ENCODE measurements around the genes LRRC7, FPGT, MSH4 and PIGK.

- PRO-cap, 4 experiments, result no peak in any of the 4 experiments
- RAMPAGE, long total RNA, 4 experiments, result no peak in any of the 4 experiments
These were observed at the start of gene LRRC7 for GRCh38 chr1:69567692-69568391. Gene LRRC7, plus strand, starts transcription at chr1:69567922.

DNA sequence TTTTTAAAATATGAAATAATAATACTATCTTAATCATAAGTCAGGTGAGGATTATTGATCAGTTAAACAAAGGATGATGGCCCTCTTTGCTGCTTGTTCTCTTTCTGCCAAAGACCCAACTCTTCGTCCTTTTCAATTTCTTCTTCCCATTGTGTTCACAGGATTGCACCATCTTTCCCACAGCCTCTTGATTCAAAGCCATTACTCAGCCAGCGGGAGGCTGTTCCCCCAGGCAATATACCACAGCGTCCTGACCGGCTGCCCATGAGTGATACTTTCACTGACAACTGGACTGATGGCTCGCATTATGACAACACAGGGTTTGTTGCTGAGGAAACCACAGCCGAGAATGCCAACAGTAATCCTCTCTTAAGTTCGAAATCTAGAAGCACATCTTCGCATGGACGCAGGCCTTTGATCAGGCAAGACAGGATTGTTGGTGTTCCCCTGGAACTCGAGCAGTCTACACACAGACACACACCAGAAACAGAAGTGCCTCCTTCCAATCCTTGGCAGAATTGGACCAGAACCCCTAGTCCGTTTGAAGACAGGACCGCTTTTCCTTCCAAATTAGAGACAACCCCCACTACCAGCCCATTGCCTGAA lies 167.3 kb downstream of the LRRC40 start:
- PRO-cap, 4 experiments, result no peak in any of the 4 experiments
- RAMPAGE, long total RNA, 4 experiments, result no peak in any of the 4 experiments

DNA sequence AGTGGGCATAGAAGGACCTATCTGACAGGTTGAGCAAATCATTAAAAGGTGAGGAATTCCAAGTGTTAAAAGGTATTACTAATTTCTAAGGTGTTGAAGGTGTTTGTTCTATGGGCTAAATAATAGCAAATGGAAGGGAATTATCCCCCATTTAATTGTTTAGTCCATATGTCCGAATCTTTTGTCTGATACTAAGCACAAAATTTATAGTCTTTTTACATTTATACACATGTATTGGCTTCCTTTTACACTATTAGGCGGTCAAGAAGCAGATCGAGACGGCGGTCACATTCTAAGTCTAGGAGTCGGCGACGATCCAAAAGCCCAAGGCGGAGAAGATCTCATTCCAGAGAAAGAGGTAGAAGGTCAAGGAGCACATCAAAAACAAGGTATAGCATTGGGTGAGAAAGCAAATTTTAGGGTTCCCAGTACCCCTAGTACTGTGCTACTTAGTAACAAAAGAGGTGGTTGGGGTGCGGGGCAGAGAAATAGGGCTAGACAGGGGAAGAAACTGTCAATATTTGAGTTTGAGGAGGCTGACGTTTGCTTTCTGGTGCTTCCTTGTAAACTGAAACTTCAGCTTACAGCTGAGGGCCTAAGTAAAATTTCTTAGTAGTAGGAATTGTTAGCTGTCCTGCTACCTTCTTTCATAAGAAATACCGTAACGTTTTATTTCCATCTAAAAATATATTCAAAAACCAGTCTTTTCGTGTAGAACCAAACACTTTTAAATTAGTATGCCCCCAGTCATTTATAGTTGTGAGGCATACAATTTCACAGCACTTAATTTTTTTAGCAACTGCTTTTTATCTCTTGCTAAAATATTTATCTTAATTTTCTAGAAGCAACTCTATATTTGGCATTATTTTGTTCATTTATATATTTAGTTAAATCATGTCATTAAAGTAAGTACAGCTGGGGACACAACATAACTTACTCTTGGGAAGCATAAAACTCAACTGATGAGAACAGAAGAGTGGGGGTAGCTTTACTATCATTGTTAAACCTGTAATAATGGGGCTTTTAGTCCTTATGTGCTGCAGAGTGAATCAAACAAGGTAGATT lies 23.6 kb downstream of the SRSF11 start:
- PRO-cap, 4 experiments, result no peak in any of the 4 experiments
- RAMPAGE, long total RNA, 4 experiments, result no peak in any of the 4 experiments

DNA sequence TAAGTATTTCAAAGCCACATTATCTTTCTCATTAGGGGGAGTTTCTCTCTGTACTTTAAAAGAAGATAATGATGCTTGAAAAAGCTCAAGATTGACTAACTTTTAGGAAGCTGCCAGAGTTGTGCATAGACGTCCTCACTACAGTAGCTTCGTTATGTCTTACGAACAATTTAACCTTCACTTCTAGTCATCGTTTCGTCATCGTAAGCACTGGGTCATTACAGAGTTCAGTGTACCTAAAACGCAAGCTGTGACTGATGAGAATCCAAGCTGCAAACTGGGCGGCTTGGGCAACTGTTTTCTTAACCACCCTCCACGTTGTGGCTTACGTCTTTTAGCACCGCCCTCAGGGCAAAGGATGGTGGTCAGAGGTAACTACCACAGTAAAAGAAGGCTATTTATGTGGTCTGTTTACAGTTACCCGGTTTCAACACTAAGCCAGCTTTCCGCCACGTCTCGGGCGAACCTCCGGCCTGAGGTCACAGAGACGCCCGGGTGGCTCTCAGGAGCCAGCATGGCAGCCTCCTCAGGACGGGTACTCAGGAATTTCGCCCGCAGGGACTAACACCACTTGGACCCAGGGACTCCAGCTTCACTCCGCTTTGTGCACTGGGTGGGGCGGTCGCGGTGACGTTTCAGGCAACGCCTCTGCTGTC lies 447 bp upstream of the CTH start:
- PRO-cap, 4 experiments, result peak in 4 of 4 experiments; most common plus-strand start position 354 of the sequence (in 3); most common minus-strand start position 279 of the sequence (in 4)
- RAMPAGE, long total RNA, 4 experiments, result no peak in any of the 4 experiments

- PRO-cap, 4 experiments, result peak in 4 of 4 experiments; most common plus-strand start chr1:74198244 (in 2); most common minus-strand start chr1:74198061 (in 1)
- RAMPAGE, long total RNA, 4 experiments, result start-site peak on the plus strand in 4 of 4 experiments, at chr1:74198242-74198318 at its widest, 103 to 355 reads per replicate; start-site peak on the minus strand in 4 of 4 experiments, at chr1:74198150-74198196 at its widest, 17 to 44 reads per replicate
These were observed at the start of gene FPGT for GRCh38 chr1:74197695-74198816. Gene FPGT, plus strand, starts transcription at chr1:74198242.

DNA sequence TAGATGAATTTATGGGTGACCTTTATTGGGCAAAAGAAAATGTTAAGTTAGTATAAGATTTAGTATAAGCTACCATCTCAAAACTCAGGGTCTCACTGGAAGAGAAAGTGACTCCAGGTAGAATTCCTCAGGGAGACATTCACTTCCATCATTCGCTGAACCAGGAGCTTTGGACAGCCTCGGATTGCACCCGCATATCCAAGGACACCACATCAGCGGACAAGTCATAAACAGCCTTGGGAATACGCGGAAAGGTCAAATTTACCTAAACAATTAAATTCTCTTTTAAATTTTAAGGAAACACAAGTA lies 686 bp upstream of the ACADM start:
- PRO-cap, 4 experiments, result no peak in any of the 4 experiments
- RAMPAGE, long total RNA, 4 experiments, result no peak in any of the 4 experiments

DNA sequence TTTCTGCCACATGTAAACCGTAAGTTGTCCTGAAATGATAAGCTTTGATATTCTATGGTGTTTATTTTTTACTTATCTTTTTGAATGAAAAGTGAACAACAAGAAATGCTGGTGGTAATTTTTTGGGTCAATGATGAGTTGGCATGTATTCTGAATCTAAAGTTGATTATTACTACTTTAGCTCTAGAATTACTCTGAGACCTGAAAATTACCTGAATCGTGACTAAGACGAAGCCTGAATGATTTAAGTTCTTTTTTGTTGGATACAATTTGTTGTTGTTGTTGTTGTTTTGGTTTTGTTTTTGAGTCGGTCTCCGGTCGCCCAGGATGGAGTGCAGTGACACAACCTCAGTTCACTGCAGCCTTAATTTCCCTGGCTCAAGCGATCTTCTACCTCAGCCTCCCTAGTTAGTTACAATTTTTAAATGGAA lies 906 bp downstream of the RABGGTB start:
- PRO-cap, 4 experiments, result no peak in any of the 4 experiments
- RAMPAGE, long total RNA, 4 experiments, result no peak in any of the 4 experiments

GRCh38 chr1:75796163-75797365 lies at the start of gene MSH4:
Gene MSH4, plus strand, starts transcription at chr1:75796882.
- PRO-cap, 4 experiments, result peak in 1 of 4 experiments; most common plus-strand start chr1:75797193 (in 1)
- RAMPAGE, long total RNA, 4 experiments, result no peak in any of the 4 experiments

DNA sequence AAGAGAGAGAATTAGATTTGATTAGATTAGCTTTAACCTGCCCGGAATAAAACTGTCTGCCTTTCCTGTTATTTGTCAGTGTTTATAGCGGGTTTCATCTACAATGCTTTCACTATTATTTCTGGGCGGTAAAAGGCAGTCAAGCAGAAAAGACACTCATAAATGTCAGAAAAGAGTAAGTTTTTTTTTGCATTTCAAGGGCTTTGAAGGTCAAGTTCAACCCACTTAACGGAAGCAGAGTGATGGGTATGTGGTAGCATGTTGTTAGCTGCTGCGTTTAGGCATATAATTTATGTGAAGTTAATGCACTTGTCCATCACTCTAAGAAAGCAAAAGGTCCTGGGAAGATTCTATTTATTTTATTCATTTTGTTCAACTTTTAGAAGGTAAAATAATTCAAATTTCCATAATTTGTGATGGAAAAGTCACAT lies 220.0 kb downstream of the ST6GALNAC3 start:
- PRO-cap, 4 experiments, result peak in 1 of 4 experiments; most common plus-strand start position 234 of the sequence (in 1); most common minus-strand start position 58 of the sequence (in 1)
- RAMPAGE, long total RNA, 4 experiments, result start-site peak on the plus strand in 1 of 4 experiments, centred at position 275 of the sequence, 8 reads per replicate

DNA sequence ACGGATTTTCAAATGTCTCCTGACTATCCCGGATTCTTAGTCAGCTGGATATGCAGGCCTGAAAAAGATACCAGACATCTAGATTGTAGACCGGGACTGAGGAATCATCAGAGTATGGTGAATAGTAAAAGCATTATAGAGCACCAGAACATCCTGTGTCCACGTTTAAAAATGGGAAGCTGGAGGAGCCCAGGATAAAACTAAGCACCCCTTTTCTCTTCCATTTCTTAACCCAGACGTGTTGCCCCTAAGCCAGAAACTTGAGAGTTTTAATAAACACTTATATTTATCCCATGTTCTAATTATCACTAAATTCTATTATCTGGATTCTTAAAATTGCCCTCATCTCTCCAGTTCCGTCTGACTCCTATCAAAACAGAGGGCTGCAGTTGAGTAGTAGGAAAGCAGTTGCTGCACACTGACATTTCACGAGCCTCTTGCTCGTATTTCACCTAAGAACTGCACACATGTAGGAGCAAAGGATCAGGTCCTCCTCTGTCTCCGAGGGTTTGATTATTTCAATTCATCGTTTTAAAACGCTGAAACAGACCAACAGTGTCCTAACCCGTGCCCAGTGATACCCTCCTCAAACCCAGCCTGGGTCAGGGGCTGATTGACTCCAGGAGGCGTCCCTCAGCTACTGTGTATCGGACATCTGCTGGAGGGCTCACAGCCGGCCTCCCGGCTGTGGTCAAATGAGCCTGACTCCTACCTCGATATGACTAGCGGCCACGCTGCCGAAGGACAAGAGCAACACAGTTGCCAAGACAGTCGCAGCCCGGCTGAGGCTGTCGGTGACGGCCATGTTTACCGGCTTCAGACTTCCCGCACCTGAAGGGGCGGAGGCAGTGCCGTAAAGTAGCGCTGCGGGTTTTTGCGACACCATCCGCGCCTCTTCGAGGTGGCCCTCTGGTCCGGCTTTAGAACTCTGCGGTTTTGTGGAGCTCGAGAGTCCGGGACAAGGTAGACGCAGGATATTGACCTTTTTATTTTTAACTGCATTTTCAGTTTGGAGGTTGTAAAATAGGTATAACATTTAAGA lies at the start of gene PIGK:
PIGK (minus strand) TSS at position 833 of the 1,042 bp plus-strand sequence.
- PRO-cap, 4 experiments, result peak in 4 of 4 experiments; most common plus-strand start position 923 of the sequence (in 2); most common minus-strand start position 833 of the sequence (in 3)
- RAMPAGE, long total RNA, 4 experiments, result start-site peak on the plus strand in 2 of 4 experiments, centred at positions 881 to 907 of the sequence, 6 to 11 reads per replicate; start-site peak on the minus strand in 3 of 4 experiments, centred at positions 813 to 815 of the sequence, 37 to 55 reads per replicate

GRCh38 chr1:77616014-77616621 lies 66.3 kb downstream of the ZZZ3 start:
- PRO-cap, 4 experiments, result no peak in any of the 4 experiments
- RAMPAGE, long total RNA, 4 experiments, result no peak in any of the 4 experiments

- PRO-cap, 4 experiments, result peak in 4 of 4 experiments; most common minus-strand start chr1:77682954 (in 3)
- RAMPAGE, long total RNA, 4 experiments, result no peak in any of the 4 experiments
These were observed 271 bp upstream of the ZZZ3 start for GRCh38 chr1:77682840-77683017.

- PRO-cap, 4 experiments, result no peak in any of the 4 experiments
- RAMPAGE, long total RNA, 4 experiments, result no peak in any of the 4 experiments
These were observed 14.1 kb downstream of the FUBP1 start for GRCh38 chr1:77964611-77965424.

DNA sequence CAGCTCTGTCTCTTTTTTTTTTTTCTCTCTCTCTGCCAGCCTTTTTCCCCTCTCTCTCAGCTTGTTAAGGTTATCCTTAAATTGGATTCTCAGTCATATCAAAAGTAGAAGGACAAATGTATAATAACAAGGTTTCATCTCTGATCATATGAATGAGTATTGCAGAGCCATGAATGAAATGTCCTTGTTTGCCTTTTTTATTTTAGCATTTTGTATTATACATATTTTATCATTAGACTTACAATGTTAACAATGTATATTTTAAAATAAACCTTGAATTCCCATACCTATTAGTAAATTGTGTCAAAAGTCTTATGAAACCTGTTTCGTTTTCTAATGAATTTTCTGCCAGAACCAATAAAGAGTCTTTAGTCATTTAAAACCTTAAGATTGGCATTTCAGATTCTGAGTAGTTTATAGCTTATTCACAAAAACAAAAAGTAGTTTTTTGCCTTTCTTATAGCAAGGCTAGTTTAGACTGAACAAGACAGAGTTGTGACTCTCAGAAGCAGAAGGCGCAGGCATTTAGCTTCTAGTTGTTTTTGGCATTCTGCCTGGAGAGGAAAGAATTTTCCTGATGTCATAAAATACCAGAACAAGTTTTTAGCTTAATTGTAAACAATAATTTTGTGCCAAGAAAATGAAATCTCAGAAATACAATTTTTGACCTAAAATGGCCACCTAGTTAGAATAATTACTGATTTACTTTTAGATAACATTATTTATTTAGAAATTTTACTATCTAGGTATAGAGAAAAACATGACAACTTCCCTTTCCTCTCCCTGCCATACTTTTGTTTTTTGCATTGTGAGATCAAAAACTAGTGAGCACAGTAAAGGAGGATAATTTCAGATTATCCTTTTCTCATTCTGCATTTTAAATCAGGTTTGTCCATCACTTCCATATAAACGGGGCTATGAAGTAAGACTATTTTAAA lies 884 bp downstream of the DNAJB4 start:
- PRO-cap, 4 experiments, result peak in 3 of 4 experiments; most common plus-strand start position 811 of the sequence (in 2); most common minus-strand start position 527 of the sequence (in 3)
- RAMPAGE, long total RNA, 4 experiments, result no peak in any of the 4 experiments

GRCh38 chr1:78047242-78047647 lies 1.5 kb downstream of the GIPC2 start:
- PRO-cap, 4 experiments, result peak in 2 of 4 experiments; most common plus-strand start chr1:78047422 (in 2); most common minus-strand start chr1:78047334 (in 2)
- RAMPAGE, long total RNA, 4 experiments, result no peak in any of the 4 experiments

DNA sequence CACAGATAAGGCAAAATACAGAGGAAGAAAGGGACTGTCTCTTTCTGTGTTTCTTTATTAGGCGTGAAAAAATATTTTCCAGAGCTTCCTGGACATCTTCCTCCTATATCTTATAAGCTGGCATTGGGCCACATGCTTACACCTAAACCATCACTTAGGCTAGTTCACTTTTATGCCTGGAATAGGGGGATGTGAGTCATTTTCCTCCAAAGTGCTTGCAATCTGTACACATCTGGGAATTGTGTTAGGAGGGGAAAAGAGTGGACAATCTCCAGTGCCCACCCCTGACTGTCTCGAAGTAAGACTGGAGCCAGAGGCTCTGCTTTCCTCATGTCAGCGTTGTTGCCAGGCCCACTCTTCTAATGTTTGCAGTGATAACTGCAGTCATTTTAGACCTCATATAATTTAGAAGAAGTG lies 29.9 kb downstream of the GIPC2 start:
- PRO-cap, 4 experiments, result peak in 1 of 4 experiments; most common plus-strand start position 247 of the sequence (in 1)
- RAMPAGE, long total RNA, 4 experiments, result no peak in any of the 4 experiments

- PRO-cap, 4 experiments, result peak in 2 of 4 experiments; most common minus-strand start chr1:78097025 (in 2)
- RAMPAGE, long total RNA, 4 experiments, result no peak in any of the 4 experiments
These were observed 51.0 kb downstream of the GIPC2 start for GRCh38 chr1:78096896-78097136.

DNA sequence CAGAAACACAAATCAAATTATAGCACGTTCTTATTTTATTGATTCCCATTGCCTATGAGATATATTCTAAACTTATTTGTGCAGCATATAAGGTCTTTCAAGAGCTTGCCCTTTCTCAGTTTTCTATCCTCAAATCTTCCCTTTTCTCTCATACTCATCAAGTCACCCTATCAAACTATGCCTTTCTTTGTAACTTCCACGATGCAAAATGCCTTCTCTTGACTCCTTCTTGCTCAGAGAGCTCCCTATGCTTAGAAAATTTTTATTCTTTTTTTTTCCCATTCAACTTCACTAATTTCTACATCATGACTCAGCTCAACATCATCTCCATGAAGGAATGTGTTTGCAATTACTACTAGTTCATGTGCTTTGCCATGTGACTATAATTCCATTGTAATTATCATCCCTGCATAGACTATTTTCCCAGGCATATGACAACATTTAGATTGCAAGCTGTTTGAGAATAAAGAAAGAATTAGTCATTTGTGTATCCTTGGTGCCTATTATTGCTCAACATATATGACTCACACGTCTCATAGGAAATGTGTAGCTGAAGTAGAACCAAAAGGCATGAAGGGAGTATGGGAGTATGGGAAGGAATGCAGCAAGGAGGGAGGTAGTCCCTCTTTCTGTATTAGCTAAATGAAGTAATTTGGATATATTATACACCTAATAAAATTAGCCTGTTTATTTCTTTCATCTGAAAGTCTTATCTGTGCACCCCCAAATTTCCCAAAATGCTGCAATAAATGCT lies 316.6 kb upstream of the ADGRL4 start:
- PRO-cap, 4 experiments, result no peak in any of the 4 experiments
- RAMPAGE, long total RNA, 4 experiments, result no peak in any of the 4 experiments

- PRO-cap, 4 experiments, result peak in 4 of 4 experiments; most common plus-strand start chr1:80641280 (in 4); most common minus-strand start chr1:80641157 (in 1)
- RAMPAGE, long total RNA, 4 experiments, result start-site peak on the plus strand in 4 of 4 experiments, at chr1:80641280-80641314 at its widest, 189 to 289 reads per replicate
These were observed 1159.7 kb upstream of the ADGRL2 start for GRCh38 chr1:80640966-80641411.

GRCh38 chr1:81245448-81246034 lies 555.2 kb upstream of the ADGRL2 start:
- PRO-cap, 4 experiments, result no peak in any of the 4 experiments
- RAMPAGE, long total RNA, 4 experiments, result no peak in any of the 4 experiments